ENCODE results near the gene LAMC1.

- PRO-cap, result no peak
These were observed 111.8 kb downstream of the GLUL start for GRCh38 chr1:182279561-182280346.

DNA sequence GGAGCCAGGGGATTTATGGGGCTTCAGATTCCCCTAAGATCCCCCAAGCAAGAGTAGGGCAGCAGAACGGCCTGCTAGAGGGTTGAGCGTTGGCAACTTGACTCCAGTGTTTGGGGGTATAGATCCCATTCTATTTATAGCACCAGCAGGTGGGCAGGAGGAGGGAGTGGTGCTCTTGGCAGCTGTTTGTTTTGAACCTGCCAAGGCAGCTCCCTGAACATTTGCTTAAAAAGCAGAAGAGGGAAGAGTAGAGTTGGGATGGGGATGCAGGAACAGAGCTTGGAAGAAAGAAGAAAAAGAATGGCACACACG is 33.6 kb downstream of the GLUL start:
- PRO-cap, result no peak

DNA sequence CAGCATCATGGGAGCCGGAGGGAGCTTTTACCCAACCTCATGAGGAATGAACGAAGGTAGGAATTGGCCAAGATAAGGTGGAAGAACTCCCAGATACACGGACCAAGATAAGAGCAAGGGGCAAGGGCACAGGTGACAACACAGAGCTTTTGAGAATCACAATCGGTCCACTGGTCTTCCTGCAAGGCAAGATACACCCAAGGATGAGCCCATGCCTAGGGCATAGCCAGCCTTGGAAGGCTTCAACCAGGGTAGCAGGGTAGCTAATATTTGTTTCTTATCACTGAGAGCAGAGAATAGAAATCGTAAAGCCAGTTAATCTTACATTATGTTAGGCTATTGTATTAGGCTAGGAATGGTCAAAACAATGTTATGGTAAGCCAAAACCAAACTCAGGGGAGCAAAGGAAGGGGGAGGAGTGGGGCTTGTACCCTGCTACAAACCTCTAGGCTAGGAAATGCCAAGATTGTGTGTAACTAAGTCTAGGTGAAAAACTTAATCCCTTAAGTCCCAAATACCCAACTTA is 9.3 kb downstream of the GLUL start:
- PRO-cap, result no peak

GRCh38 chr1:182396157-182396486 is 4.3 kb downstream of the TEDDM1 start:
- PRO-cap, result no peak

DNA sequence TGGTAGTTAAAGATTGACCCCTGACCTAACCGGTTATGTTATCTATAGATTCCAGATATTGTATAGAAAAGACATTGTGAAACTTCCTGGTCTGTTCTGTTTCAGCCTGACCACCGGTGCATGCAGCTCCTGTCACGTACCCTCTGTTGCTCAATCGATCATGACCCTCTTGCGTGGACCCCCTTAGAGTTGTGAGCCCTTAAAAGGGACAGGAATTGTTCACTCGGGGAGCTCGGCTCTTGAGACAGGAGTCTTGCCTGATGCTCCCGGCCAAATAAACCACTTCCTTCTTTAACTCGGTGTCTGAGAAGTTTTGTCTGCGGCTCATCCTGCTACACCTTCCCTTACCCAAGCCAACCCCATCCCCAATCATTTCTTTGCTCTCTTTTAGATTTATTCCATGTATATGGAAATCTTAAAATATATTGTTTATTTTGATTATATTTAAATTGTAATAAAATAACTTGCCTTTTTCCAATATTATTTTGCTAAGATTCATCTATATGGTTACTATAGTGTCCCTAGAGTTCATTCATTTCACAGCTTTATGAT is 28.4 kb upstream of the RGS16 start:
- PRO-cap, result no peak

DNA sequence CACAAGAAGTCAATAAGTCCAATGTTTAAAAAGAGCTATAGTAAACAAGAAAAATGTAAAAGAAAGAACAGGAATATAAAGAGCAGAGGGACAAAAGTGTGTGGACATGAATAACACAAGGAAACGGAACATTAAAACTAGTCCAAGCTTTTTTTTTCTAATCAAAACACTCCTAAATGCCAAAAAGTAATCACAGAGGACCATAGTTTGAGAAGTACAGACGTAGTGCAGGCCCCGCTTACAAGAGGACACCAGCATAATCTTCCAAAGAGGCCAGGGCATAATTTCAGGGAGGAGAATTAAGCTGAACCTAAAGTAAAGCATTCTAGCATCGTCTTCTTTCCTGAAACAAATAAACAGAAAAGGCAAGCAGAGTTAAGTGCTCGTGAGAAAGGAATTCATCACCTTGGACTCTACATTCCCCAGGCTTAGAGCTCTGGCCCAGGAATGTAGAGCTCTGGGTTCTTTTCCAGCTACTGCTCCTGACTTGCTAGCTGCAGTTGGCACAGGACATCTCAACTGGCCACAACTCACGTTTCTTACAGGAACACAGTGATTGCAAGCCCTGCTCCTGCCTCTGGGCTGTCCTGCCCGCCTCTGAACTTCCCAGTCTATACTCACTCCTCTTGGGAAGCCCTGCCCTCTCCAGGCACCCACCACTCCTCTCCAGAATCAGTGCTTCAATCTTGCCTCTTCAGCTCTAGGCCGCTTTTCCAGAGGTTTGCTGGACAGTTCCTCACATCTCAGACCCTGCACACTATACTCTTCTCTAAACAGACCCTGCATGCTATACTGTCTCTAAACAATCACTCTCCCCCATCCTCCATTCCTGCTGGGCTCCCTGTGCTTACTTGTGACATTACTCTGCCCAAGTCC is 9.8 kb downstream of the RGS8 start:
- PRO-cap, result no peak

DNA sequence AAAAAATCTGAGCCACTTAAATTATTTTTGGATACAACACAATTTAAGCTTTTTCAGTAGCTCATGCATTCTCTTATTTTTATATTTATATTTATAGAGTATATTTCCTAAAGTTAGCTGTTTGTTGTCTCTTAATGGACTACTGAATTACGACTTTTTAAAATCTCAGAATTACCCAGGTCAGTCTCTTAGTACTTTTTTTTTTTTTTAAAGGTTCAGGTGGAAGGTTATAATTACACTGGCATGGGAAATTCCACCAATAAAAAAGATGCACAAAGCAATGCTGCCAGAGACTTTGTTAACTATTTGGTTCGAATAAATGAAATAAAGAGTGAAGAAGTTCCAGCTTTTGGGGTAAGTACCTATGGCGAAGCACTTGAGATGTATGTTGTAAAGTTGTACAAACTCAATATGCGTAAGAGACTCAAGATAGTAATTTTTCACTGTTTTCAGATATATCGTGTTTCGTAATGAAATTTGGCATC is 4.0 kb downstream of the DHX9 start:
- PRO-cap, result no peak

GRCh38 chr1:182886585-182887813 is 47.9 kb downstream of the DHX9 start:
- PRO-cap, result no peak

DNA sequence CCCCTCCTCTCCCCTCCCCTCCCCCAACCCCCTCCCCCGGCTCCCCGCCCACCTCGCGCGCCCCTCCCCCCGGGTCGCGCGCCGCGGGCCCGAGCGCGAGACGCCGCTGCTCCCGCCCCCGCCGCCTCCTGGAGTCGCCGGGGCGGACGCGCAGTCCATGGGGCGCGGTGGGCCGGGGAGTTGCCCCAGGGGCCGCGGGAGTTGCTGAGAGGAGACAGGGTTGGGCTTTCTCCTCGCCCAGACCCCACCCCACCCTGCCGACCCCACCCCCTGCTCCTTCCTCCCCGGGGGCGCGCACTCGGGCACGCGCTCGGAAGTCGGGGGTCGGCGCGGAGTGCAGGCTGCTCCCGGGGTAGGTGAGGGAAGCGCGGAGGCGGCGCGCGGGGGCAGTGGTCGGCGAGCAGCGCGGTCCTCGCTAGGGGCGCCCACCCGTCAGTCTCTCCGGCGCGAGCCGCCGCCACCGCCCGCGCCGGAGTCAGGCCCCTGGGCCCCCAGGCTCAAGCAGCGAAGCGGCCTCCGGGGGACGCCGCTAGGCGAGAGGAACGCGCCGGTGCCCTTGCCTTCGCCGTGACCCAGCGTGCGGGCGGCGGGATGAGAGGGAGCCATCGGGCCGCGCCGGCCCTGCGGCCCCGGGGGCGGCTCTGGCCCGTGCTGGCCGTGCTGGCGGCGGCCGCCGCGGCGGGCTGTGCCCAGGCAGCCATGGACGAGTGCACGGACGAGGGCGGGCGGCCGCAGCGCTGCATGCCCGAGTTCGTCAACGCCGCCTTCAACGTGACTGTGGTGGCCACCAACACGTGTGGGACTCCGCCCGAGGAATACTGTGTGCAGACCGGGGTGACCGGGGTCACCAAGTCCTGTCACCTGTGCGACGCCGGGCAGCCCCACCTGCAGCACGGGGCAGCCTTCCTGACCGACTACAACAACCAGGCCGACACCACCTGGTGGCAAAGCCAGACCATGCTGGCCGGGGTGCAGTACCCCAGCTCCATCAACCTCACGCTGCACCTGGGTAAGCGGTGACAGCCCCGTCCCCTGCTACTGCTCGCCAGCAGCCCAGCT is at the start of gene LAMC1:
Gene LAMC1, plus strand, starts transcription at position 295 of the 1,059 bp plus-strand sequence.
- PRO-cap, result bidirectional peak, plus-strand start at position 133 of the sequence, minus-strand start outside the sequence; bidirectional peak, plus-strand start at position 297 of the sequence, minus-strand start at position 256 of the sequence; bidirectional peak, plus-strand start at position 953 of the sequence, minus-strand start at position 918 of the sequence

DNA sequence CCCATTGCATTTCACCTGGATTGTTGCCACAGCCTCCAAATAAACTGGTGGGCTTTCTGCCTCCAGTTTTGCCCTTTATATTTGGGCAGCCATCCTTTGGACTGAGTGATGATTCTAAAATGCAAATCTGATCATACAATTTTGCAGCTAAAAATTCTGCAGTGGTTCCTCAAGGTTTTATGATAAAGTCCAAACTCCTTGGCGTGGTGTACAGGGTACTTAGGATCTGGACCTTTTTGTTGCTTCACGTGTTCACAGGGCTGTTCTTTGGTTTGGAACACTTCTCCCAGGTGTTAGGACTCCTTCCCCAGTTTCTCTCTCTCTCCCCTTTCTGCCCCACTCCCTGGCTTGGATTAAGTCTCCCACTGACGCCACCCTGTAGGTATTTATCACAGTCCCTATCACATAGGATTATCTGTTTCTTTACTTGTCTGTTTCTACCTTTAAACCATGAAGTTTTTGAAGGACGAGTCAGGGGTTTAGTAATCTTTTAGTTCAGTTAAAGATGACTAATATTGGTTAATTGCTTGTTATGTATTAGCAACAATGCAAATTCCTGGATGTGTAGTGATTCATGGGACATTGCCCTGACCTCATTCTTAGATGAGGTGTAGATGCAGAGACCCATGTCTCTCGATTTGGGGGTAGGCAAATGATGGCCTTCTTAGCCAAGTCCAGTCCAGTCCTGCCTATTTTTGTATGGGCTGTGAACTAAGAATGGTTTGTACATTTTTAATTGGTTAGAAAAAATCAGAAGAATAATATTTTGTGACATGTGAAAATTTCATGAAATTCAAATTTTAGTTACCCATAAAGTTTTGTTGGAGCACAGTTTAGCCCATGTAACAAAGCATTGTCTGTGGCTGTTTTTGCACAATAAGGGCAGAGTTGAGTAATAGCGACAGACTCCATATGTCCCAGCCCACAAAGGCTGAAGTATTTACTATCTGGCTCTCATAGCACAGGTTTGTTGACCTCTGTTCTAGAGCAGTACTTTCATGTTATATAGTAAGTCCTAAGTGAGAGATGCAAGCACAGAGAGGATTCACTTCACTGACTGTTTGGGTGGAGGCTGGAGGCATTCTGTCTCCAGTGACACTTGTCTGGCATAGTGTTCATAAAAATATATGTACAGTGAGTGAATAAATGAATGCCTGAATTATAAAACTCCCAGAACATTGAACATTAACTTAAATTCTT is 6.5 kb downstream of the LAMC1 start:
- PRO-cap, result no peak

DNA sequence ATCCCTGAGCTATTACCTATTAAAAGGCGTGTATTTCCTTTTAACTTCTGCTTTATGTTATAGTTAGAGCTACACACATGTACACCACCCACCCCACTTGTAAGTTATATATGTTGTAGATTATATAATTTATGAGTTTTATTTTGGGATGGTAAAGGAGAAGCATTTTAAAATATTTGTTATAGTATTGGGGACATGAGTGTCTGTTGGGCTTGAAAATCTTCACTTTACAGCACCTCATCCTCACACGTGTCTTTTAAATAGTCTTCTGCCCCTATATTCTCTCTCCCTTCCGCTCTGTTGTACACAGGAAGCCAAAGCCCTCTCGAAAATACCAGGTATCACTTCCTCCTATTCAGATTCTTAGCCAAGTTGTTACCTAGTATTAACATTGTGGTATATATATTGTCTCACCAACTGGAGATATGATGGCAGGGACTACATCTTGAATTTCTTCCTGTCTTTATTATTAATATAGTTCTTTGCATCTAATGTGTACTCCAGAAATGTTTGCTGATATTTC is 25.4 kb downstream of the LAMC1 start:
- PRO-cap, result no peak

GRCh38 chr1:183069195-183069958 is 46.2 kb downstream of the LAMC1 start:
- PRO-cap, result no peak

- PRO-cap, result no peak
These were observed 80.0 kb downstream of the LAMC1 start for GRCh38 chr1:183103221-183103698.

DNA sequence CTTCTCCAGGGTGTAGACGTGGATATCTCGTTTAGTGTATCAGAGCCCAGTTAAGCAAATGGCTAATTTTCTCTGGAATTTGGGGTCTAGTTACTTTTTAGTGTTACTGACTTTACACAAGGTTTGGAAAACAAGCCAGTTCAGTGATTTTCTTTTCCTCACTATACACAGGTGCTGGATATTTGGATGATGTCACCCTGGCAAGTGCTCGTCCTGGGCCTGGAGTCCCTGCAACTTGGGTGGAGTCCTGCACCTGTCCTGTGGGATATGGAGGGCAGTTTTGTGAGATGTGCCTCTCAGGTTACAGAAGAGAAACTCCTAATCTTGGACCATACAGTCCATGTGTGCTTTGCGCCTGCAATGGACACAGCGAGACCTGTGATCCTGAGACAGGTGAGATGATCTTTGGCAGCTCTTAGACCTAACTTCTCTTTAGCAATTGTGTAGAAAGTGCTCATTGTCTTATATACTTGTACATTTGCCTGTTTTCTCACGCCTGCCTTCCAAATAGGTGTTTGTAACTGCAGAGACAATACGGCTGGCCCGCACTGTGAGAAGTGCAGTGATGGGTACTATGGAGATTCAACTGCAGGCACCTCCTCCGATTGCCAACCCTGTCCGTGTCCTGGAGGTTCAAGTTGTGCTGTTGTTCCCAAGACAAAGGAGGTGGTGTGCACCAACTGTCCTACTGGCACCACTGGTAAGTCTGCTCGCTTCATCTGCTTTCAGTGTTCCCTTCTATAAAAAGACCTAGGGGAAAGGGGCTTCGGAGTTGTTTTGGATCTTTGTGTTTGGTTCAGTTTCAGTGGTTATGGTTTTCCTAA is 64.3 kb upstream of the LAMC2 start:
- PRO-cap, result no peak

DNA sequence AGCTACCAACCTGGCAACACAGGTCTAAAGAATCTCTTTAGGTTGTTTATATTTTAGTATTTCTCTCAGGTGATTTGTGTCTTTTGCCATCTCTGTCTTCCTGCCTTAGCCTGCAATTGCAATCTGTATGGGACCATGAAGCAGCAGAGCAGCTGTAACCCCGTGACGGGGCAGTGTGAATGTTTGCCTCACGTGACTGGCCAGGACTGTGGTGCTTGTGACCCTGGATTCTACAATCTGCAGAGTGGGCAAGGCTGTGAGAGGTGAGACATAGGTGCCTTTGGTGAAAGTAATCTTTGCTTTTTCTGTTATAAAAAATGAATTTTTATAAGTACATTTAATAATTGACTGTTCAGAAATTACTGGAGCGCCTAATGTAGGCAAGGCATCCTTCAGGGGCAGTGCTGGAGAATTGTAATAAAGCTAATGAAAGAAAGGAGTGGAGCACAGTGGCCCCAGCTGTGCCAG is 60.7 kb upstream of the LAMC2 start:
- PRO-cap, result no peak

- PRO-cap, result no peak
These were observed 54.9 kb upstream of the LAMC2 start for GRCh38 chr1:183131198-183131538.

- PRO-cap, result no peak
These were observed 56.7 kb downstream of the LAMC2 start for GRCh38 chr1:183242806-183243083.

GRCh38 chr1:183251936-183252626 is 66.0 kb downstream of the LAMC2 start:
- PRO-cap, result no peak

GRCh38 chr1:183278429-183279672 is 92.8 kb downstream of the LAMC2 start:
- PRO-cap, result no peak

- PRO-cap, result no peak
These were observed 4.7 kb upstream of the SMG7 start for GRCh38 chr1:183467594-183468041.